ENCODE data around the gene KDM1B.

- PRO-cap: no peak
- RAMPAGE, long total RNA, 2 experiments: no peak in any of the 2 experiments
These were observed 12.2 kb downstream of the KIF13A start for GRCh38 chr6:17975136-17975834.

GRCh38 chr6:17987997-17988500 lies 614 bp upstream of the KIF13A start:
- PRO-cap: bidirectional peak, plus-strand start at chr6:17988021, minus-strand start at chr6:17987901; unidirectional peak, minus-strand start at chr6:17988152
- RAMPAGE, long total RNA, 2 experiments: no peak in any of the 2 experiments

- PRO-cap: no peak
- RAMPAGE, long total RNA, 2 experiments: no peak in any of the 2 experiments
These were observed 65.6 kb downstream of the NHLRC1 start for GRCh38 chr6:18056847-18057293.

DNA sequence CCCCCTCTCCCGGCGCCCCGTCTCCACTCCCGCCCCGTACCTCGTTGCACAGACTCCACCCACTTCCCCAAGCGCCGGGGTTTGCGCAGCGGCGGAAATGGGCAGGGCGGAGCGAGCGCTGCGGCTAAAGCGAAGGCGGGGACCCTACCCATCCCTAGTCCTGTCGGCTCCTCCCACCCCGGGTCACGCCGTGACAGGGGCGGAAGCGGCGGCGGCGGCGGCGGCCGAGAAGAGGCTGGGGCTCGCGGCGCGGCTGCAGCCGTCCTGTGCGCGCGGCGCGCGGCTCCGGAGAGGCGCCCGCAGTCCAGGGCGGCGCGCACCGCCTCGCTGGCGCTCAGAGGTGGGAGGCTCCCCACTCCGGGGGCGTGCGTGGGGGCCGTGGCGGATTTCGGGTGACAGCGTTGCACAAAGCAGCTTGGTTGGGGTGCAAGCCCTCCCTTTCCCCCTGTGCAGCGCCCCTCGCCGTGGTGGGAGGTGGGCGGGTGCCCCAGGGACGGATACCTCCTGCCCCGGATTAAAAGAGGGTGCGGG lies at the start of gene KDM1B:
Gene KDM1B, plus strand, starts transcription at position 191 of the 531 bp plus-strand sequence.
- PRO-cap: bidirectional peak, plus-strand start at position 191 of the sequence, minus-strand start outside the sequence; unidirectional peak, plus-strand start at position 267 of the sequence
- RAMPAGE, long total RNA, 2 experiments: no peak in any of the 2 experiments

- PRO-cap: no peak
- RAMPAGE, long total RNA, 2 experiments: no peak in any of the 2 experiments
These were observed 934 bp downstream of the DEK start for GRCh38 chr6:18263415-18263776.

DNA sequence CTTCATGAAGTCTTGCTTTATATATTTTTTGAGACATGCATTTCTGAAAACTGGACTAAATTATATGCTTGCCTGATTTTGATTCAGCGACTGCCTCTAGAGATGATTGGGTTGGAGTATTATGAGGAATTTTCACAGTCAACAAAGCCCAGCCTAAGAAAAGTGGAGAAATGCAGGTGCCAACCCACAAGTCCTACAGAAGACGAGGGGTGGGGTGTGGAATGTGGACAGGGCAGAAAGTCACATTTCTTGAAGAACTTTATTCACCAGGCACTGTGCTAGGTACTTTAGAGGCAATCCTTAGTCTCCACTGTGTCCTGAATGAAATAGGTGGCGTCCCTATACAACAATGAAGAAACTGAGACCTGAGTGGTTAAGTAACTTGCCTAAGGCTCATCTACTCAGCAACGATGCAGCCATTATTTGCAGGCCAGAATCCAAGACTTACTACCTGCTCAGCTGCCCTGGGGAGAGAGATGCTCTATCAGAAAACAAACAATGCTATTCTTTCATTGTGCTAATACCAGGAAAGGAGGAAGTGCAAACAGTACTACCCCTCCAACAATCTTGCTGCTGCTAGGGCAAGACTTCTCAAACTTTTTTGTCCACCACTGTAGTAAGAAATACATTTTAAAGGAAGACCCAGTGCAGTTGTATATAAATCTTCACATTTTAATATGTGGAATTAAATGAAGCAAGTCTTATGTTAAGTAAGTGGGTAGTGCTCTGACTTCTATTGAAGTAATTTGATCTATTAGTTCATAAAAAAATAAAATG lies 106.4 kb downstream of the RNF144B start:
- PRO-cap: no peak
- RAMPAGE, long total RNA, 2 experiments: no peak in any of the 2 experiments

DNA sequence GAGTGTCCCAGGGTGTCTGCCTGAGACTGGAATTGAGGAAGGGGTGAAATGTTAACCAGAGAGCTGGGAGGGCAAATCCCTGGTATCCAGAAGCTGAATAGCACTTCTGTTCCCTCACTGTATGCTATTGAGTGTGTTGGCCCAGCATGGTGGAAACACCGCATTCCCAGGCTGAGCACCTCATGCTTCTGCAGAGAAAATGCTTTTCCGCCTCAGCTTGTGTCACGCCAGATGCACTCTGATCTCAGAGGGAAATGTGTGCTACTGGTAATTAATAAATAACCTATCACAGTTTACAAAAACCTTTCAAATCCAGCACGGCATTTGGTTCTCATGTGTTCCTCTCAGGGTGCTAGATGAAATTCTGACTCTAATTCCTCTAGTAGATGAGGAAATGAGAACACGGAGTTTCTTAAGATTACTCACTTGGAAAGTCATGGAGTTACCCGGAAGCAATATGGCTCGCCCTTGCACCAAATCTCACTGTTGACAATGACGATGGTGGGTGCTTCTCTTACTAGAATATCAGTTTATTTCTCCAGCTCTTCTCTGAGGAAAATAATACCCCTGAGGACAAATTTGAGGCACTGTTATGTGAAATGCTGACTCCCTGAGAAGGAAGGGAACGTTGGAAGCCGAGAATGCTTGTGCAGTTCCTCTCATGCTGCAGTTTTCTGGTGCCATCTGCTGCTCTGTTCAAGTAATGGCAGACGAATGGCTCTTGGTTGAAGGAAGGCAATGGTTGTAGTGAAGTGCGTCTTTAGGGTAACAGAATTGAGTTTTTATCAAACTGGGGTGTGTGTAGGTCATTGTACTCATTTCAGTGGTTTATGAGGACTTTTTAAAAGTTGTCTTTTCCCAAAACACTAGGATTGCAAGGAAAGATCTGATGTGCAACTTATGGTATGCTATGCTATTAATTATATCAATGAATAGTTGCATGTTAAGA lies 116.6 kb downstream of the RNF144B start:
- PRO-cap: no peak
- RAMPAGE, long total RNA, 2 experiments: no peak in any of the 2 experiments

GRCh38 chr6:20126705-20127300 lies 85.5 kb downstream of the MBOAT1 start:
- PRO-cap: no peak
- RAMPAGE, long total RNA, 2 experiments: no peak in any of the 2 experiments

DNA sequence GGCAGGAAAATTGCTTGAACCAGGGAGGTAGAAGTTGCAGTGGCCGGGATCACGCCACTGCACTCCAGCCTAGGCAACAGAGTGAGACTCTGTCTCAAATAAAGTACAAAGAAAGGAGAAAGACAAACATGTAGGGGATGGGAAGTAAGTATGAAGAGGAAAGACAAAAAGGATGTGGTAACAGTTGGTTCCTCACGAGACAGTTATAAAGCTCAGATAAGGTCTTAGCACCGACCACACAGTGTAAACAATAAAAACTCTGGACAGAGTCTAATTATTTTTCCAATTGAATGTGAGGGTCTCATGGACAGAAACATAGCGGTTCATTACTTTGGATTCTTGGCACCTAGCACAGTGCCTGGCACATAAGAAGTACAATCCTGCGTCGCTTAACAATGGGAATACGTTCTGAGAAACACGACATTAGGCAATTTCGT lies 38.4 kb downstream of the MBOAT1 start:
- PRO-cap: no peak
- RAMPAGE, long total RNA, 2 experiments: no peak in any of the 2 experiments

DNA sequence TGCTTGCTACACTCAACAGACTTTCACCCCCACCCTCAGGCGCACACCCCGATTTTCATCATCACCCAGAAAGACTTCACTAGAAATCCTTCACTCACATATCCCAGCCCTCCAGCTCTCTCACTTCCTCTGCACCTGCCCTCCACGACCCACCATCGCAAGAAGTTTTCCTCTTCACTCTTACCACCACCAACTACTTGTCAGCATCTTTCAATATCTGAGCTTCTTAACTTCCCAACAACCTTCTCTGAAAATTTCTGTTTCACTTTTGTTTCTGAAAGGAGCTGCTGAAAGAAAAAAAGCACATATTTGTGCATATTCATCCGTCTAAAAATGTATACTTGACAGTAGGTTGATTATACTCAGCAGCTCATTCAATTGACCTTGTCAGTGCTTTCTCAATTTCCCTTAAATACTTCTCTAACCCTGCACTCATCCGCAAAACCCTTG lies 5.5 kb downstream of the MBOAT1 start:
- PRO-cap: no peak
- RAMPAGE, long total RNA, 2 experiments: no peak in any of the 2 experiments

DNA sequence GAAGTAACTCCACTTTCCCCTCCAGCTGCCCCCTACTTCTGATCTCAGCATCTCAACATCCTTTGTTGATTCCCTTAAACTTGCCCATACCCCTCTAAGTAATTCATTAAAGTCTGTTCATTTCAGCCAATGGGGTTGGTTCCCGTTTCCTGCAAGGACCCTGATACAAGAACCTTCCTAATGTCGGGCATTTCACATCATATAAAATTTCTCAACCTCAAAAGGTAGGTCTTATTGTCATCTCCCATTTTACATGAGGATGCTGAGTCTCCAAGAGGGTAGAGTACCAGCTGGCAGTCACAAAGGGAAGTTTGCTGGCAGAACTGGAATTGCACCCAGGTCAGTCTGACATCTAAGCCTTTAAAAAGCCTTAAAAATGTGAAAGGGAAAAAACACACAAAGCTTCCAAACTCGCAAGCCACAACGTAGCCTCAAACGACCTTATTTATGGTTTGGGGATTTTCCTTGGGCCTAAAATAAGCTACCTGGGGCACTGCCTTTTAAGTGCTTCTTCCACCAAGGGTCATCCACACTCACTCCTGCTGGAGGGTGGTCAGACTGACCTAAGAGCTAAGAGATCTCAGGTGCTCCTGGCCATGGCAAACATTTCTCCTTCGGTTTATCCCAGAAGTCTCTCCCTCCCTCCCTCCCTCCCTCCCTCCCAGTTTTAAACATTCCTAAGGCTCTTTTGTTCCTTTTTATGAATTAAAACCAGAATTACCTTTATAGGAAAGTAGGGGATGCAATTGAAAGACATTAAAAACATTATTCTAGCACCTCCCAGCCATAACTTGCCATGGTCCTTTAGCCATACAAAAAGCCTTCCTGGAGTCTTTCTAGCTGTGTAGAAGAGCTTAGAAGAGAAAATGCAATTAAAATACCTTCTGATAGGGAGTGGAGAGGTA lies 2.1 kb downstream of the MBOAT1 start:
- PRO-cap: no peak
- RAMPAGE, long total RNA, 2 experiments: no peak in any of the 2 experiments

DNA sequence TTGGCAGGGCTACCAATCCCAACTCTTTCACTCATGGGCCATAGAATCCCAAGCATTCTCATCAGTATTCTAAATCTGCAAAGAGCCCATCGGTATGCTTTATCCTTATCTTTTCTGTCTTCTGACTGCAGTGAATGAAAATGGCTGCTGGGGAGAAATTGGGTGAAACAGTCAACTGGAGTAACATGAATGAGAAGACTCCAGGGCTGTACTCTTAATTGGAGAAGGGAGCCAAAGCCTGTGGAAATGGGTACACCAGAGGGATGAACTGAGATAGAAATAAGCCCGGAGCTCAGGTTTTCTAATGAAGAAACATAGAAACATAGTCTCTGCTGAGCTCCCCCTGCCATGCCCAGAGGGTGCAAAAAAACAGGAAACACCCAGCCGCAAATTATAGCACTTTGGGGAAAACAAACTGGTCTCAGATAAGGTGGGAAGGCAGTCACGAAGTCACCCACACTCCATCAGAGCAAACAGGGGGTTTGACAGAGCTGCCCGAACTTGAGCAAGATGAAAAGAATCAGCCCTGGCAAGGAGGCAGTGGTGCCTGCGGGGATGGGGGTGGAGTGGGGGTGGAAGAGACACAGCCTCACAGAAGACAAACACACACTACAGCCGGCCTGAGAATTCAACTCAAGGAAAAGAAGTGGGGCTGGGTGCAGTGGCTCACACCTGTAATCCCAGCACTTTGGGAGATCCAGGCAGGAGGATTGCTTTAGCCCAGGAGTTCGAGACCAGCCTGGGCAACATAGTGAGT lies 35.3 kb upstream of the E2F3 start:
- PRO-cap: no peak
- RAMPAGE, long total RNA, 2 experiments: no peak in any of the 2 experiments

- PRO-cap: no peak
- RAMPAGE, long total RNA, 2 experiments: no peak in any of the 2 experiments
These were observed 489.8 kb upstream of the SOX4 start for GRCh38 chr6:21103615-21104303.

DNA sequence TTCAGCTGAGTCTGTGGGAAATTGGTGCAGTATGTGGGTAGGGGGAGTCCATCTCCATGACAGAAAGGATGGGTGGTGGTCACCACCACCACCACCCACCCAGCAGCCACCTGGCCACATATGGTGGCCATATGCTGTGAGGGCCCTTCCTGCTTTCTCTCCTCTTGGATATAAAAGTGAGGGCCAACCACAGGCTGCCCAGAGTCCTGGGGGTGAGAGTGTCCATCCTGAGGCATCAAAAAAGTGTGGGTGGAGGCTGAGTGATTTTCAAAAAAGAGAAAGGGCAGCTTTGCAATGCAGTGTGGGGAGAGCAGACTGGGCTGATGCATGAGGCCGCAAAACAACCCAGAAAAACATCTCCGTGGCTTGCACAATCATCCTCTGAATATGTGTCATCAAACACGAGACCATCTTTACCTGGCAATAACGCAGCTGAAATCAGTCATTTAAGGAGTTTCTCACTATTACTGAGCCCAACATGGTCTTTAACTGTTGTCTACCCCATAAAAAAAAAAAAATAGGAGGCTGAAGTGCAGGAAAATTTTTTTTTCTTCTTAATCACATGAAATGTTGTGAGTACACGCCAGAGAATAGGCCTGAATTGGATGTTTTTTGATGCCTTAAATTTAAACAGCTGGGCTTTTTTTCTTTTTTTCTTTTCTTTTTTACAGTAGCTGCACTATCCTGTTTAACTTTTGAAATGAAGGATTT lies 191.2 kb upstream of the SOX4 start:
- PRO-cap: no peak
- RAMPAGE, long total RNA, 2 experiments: no peak in any of the 2 experiments

GRCh38 chr6:21589248-21589699 lies 4.3 kb upstream of the SOX4 start:
- PRO-cap: unidirectional peak, minus-strand start at chr6:21589396
- RAMPAGE, long total RNA, 2 experiments: no peak in any of the 2 experiments

GRCh38 chr6:21596831-21597063 lies 3.2 kb downstream of the SOX4 start:
- PRO-cap: unidirectional peak, minus-strand start at chr6:21596919
- RAMPAGE, long total RNA, 2 experiments: no peak in any of the 2 experiments

DNA sequence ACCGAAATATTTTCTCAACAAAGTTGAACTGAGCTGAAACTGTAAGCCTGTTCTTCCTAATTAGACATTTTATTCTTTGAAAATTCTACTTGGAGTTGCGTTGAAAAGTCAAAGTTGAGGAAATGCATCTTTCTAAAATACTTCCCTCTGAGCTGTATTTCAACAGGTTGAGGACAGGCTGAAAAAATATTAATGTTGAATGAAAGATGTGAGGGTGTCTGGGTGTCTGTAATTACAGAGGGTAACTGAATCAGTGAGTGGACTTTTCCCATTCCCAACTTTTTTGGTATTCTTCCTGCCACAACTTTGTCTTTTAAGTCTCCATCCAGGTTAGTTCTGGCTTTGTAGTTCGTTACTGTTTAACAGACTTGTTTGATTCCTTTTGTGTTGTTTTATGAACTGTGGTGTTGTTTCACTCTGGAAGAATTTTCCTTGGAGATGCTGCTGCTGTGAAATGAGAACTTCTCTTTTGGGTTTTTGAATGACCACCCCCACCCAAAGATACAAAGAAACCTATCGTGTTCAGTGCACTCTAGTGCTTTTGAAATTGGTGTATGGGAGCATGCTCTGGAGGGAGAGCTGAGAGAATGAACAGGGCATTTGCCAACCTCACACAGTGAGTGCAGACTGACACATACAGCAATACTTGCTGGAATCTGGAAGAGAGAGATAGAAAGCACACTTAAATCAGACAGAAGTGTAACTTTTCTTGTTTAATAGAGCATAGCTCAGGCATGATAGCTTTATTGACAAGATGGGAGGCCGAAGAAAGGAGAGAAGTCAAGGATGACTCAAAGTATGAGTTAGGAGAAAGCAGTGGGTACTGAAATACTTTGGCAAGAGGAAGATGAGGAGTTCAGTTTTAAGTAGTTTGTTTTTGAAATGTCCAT lies 293.0 kb downstream of the SOX4 start:
- PRO-cap: no peak
- RAMPAGE, long total RNA, 2 experiments: no peak in any of the 2 experiments

DNA sequence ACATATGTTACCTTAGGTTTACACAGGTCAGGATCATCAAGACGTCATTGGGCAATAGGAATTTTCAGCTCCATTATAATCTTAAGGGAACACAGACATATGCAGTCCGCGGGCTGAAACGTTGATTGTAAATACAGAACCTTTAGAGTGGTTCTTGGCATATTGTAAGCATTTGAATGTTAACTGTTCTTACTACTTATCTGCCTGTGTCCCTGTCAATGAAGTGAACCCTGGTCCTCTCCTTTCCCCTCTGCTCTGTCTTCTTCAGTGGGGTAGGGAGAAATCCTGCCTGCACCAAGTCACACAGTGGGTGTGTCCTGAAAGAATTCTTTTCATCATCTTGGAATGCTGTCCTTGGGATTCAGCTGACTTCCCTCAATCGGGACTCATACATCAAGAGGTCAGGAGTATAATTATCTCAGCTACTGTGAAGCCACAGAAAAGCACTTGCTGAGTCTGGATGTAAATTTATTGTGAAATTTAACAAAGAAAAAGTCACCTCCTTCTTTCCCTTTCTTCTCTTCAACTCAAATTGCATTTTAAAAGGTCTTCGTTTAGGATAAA lies 328.5 kb downstream of the SOX4 start:
- PRO-cap: no peak
- RAMPAGE, long total RNA, 2 experiments: no peak in any of the 2 experiments

DNA sequence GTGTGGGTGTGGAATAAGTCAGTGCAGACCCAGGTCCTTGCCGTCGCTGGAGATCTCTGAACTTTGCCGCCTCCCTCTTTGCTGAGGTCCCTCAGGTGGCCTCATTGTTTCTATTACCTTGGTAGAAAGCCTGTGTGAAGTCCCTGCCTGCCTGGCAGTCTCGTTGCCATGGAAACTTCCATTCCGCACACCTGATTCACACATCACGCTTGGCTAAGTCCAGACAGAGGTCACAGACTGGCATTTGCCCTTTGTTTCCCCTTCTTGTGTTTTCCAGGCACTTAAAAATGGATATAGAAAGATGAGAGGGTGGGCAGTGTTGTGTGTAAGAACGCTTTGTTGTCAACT lies 260.6 kb downstream of the PRL start:
- PRO-cap: no peak
- RAMPAGE, long total RNA, 2 experiments: no peak in any of the 2 experiments

DNA sequence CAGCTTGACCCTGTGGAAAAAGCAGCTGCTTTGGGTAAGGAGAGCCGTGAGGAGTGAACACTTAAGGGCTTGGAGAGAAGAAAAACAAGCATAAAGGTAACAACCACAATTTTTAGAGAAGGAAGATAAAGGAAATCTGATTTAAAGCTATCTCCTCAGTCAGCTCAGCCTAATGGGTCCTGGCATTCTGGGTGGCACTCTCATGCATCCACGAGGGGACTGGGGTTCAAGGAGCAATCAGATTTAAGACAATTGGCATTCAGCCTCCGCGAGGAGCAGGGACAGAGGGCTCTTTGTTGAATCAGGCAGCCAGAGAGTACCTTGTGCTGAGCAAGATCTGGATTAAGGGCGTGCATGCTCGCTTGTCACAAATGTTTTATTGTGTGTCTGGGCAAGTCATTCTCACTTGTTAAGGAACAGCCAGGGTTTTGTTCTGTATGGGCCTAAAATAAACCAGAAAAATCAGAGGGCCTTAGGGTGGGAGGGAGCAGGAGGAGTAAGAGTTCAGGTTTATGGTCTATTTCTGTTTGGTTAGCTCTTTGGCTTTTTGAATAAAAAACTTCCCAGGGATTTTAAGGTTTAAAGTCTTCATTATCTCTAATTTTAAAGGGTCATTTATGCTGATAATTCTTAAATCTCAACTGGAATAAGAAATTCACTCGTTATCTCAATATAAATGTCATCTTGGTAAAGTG lies 475.3 kb upstream of the NRSN1 start:
- PRO-cap: no peak
- RAMPAGE, long total RNA, 2 experiments: no peak in any of the 2 experiments

Measured in right atrium auricular region (tissue), 2 donors.